Penis (tissue), 1 donor: Measurements from ENCODE around the gene PTTG1IP.

DNA sequence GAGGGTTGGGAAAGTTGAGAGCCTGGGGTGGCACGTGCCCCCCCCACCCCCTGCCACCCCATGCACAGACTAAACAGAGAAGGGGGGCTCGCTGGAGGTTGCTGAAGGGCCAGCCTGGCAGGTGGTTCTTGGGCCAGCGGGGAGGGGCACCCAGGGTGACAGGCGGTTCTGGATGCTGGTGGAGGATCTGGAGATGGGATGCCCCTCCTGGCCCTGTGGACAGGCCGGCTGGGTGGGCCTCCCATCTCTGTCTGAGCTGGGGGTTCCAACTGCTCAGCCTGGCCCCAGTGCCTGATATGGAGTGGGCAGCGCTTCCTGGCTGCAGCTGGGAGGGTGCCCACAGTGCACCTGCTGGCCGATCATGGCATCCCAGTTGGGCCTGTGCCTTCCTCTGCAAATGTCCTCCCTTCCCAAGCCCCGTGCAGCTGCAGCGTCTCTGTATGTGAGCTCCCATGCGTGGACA lies 2.0 kb downstream of the PFKL start:
- PRO-cap = no peak

- PRO-cap = no peak
Measured at GRCh38 chr21:44428589-44429163, 26.6 kb upstream of the LRRC3 start.

- PRO-cap = no peak
Measured at GRCh38 chr21:44484489-44484823, 29.1 kb downstream of the LRRC3 start.

- PRO-cap = no peak
Measured at GRCh38 chr21:44547402-44548029, 3.8 kb downstream of the KRTAP10-2 start.

- PRO-cap = no peak
Measured at GRCh38 chr21:44654671-44655142, 248 bp upstream of the KRTAP12-4 start.

- PRO-cap = no peak
Measured at GRCh38 chr21:44659112-44659447, 1.3 kb downstream of the KRTAP12-3 start.

- PRO-cap = no peak
Measured at GRCh38 chr21:44722960-44724062, 11.9 kb upstream of the TSPEAR start.

GRCh38 chr21:44853513-44854145 lies 19.9 kb downstream of the PTTG1IP start:
- PRO-cap = no peak

DNA sequence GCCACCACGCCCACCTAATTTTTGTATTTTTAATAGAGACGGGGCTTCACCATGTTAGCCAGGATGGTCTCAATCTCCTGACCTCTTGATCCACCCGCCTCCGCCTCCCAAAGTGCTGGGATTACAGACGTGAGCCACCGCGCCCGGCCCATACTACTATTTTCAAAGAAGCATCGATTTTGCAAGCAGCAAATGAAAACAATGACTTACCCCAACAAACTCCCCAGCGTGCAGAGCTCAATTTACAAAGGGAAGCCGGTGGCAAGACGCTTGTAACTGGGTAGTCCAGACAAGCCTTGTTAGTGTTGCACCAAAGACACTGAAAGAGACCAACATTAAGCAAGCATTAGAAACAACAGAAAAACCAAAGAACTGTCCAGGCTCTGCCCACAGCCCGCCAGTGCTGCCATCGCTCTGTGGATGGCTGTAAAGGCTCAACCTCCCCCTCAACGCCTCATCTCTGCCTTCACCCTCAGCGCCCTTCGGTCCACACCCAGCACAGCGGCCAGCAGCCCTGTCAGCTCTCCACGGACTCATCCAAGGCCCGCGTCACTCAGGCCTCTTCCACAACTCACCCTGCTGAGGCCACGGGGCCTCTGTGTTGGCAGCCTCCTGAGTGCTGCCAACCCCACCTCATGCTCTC lies 12.4 kb downstream of the PTTG1IP start:
- PRO-cap = no peak

DNA sequence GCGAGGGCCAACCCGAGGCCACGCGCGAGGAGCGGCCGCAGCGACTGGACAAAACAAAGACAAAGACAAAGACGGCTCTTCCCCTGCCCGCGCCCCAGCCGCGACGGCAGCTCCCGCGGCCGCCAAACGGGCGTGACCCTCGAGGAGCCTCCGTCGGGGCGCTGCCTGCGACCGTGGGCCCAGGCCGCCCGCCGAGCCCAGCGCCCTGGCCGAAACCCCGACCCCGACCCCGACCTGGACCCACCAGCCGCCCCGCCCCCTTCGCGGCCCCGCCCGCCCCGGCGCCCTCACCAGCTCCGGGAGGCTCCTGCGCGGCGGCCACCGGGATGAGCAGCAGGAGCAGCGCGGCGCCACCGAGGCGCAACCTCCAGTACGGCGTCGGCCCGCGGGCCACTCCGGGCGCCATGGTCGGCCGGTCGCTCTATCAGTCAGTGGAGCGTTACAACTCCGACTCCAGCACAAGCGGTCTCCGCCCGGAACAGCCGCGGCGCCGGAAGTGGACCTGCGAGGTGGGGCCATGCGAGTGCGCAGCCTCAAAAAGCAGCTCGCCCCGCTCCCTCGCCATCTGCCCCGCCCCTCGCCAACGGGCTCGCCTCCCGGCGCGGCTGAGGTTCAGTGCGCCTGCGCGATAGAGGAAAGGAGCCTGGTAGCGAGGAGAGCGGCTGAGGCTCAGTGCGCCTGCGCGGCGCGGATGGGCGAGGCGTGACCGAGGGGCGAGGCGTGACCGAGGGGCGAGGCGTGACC lies at the start of gene PTTG1IP:
Gene PTTG1IP (minus strand): TSS at position 480 of the 744 bp plus-strand sequence.
- PRO-cap = bidirectional peak, plus-strand start outside the sequence, minus-strand start at position 480 of the sequence

GRCh38 chr21:44877838-44878503 lies 4.5 kb upstream of the PTTG1IP start:
- PRO-cap = no peak

DNA sequence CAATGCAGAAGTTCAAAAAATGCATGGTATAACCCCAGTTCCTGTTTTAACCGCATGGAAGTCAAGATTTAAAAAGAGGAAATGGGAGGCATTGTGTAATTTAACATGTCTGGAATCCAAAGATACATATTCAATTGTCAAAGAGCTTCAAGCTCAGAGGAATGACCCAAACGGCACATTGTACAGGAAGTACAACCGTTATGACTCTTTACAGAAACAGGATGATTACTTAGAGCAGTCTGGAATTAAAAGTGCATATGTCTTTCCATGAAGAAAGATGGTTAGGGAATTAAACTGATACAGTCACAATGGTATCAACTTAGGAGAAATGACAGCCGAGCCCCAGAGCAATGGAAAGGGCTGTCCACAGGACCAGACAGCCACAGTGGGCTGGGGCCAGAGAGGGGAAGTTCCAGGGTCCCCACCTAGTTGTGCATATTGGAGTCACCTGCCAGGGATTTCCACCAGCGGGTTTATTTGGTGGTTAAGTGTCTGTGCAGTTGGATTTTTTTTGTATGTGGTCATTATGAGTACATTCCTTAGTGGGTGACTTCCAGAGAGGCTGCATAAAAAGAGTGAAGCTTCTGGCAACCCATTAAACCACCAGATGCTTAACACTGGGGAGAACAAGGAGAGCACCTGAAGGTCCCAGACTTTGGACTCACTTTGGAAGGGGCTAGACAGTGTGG lies 7.6 kb upstream of the PTTG1IP start:
- PRO-cap = no peak

GRCh38 chr21:44894042-44894497 lies 20.6 kb upstream of the PTTG1IP start:
- PRO-cap = no peak

DNA sequence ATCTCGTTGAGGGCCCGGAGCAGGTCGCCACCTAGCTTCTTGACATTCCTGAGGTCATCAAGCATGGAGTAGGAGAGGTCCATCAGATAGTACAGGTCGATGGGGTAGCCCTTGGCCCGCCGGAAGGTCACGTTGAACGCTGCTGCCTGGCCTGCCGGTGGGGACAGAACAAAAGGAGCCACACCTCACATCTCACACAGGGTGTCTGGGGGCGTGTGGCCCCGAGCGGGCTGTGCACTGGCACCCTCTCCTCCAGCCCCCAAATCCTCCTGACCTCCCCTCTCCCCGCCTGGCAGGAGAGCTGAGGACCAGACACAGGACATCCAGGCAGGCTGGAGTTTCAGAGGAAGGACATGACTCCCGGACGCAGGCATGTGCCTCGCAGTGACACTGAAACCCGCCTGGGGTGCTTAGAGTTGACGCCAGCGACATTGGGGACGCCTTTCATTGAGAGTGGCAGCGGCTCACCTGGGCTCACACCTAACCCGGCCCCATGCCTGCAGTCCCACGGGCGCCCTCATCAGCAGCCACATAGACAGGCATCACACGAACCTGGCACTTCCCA lies 17.2 kb downstream of the ITGB2 start:
- PRO-cap = no peak

DNA sequence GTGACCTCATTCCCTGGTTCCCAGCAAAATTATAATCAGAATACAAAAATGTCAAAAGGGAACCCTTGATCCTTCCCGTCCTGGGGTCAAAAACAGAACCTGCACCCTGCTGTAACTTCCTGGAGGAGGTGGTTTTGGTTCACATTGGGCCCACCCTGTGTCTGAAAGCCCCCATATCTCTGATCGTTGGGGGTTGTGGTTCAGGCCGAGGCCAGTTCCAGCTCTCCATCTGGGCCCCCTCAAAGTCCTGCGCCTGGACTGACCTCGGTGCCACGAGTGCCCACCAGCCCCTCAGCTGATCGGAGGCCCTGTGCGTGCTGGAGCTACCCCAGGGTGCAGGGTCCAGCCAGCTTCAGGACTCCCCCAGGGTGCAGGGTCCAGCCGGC lies 8.2 kb downstream of the ITGB2 start:
- PRO-cap = no peak

DNA sequence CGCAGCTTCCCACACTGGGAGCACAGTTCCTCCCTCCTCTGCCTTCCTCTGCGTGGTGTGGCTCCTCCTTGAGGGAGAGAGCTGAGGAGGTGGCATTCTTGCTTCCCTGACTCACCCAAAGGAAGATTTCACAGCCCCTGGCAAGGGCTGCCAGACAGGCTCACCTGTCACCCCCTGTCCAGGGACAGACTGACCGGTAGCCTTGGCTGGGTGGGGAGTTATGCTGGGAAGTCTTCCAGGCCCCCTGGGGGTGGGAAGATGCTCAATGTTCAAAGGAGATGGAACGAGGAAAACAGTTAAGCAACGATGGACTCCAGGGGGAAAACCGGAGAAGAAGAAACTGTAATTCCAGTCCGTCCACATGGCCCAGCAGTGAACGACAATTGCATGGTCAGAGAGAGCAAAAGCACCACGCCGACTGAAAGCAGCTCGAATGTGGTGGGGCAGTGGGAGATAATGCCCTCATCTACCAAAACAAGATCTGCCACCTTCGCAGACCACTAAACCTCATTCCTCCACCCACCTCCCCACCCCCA lies 7.4 kb upstream of the ITGB2 start:
- PRO-cap = no peak

DNA sequence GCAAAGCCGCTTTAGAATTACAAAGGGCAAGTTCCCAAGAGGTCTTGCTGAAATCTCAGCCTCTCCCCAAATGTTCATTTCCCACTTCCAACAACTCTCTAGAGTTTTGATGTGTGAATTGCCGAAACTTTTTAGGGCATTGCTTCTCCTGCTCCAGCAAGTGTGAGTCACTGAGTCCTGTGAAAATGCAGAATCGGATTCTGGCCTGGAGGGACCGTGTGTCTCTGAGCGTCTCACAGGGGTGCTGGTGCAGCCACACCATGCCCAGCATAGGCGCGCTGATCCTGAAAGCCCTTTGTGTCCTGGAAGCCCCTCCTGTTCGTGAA lies 43.8 kb upstream of the ADARB1 start:
- PRO-cap = no peak

GRCh38 chr21:45055816-45056279 lies 18.5 kb upstream of the ADARB1 start:
- PRO-cap = no peak

DNA sequence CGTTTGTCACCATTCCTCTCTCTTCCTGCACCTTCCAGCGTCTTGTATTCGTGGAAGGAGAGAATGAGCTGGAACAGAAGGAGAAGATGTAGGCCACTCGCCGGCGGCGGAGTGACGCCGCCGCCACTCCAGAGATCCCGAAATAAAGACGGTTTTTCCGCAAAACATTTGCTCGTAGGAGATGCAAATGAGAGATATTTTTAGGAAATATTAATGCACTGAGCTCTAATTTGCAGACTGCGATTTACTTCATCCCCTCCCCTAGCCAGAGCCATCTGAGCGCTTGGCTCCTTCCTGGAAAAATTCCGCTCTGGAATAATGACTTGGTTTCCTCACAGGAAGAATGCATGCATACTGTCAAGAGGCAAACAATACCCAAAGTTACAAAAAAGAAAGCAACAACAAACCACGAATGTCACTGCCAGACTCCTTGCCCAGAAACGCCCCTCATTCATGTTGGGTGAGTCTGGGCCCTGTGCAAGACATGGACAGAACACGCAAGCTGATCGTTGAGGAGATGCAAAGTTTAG lies 18.0 kb upstream of the ADARB1 start:
- PRO-cap = no peak

- PRO-cap = unidirectional peak, plus-strand start at chr21:45073841
Measured at GRCh38 chr21:45073265-45074008, 943 bp upstream of the ADARB1 start.